Mesenchymal stem cell of adipose (primary cell): ENCODE measurements around a stretch of chr10.

DNA sequence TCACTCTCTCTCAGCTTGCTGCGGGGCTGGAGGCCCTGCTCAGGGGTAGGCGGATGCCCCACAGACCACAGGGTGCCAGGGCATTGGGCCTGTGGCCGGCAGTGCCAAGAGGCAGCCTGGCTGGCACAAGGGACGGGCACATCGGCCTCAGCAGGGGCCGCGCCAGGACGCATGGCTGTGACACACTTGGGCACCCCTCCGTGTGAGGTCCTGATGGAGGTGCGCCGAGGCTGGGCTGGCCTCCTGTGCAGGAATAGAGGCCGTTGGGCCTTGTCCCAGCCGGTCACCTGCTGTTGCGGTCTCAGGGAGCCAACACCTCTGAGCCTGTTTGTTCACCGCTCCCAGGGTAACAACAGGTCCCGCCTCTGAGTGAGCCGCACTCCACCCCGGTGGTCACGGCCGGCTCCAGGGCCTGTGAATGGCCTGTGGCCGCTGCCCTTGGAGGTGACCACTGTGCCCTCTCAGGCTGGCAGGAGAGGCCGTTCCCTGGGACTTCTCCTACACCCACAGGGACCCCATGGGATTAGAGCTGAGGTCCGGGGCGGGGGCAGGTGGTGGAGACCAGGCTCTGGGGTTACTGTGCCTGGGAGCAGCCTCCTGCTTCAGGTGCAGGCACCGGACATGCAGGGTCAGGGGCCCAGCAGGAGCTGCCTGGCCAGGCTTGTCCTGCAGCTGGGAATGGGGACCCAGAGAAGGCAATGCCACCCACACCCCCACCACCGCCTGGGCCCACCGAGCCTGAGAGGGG lies 12.0 kb downstream of the PWWP2B start:
- CAGE, long polyA plus RNA, result no peak

GRCh38 chr10:132410704-132411022 lies 13.7 kb downstream of the PWWP2B start:
- CAGE, long polyA plus RNA, result no peak

DNA sequence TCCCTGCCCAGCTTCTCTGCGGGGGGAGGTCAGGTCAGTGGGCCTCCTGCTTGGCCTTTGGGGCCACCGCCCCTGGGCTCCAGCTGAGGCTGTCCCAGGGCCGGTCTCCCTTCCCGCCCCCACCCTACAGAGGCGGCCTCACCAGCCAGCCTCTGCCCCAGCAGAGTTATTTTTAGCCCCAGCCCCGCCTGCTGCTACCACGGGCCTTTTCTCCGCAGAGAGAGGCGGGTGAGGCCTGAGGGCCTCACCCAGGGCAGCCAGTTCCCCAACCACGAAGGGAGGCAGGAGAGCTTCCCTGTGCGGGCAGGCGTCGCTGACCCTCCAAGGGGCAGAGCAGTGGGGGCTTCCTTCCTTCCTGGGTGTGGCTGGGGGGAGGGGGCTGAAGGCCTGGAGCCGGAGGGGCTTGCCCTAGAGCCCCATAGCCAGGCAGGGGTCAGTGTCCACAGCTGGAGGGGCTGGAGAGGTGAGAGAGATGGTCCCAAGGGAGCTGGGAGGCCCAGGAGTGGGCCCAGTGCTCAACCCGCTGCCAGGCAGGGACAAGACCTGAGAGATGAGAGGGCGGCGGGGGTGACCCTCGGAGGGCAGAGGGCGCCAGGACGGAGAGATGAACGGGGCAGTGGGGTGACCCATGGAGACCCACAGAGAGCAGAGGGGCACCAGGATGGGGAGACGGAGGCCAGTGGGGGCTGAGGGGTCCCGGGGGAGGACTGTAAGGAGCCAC lies 24.6 kb downstream of the PWWP2B start:
- CAGE, long polyA plus RNA, result no peak

DNA sequence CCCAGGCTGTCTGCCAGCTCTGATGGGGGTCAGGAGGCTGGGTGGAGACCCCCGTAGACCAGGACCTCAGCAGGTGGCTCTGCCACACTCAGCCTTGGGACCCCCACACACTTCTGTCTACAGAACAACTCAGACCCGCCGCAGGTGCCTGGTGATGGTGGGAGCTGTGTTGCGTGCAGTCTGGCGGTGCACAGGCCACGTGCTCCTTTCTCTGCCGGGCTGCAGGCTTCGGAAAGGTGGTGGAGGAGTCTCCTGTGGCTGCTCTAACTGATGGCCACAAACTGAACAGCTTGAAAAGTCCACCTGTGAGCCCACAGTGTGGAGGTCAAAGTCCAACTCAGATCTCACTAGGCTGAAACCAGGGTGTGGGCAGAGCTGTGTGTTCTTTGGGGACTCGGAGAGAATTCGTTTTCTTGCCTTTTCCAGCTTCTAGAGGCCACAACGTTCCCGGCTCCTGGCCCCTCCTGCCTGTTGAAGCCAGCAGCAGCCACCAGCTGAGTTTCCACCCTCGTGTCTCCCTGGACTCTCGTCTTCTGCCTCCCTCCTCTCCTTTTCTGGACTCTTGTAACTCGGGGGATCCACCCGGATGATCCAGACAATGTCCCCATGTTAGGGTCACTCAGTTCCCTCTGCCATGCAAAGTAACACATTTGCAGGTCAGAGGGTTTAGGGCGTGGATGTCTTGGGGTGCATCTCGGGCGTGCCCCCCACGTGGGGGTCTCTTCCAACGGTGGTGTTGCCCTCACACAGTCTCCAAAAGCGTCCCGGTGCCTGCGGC lies 62.6 kb downstream of the PWWP2B start:
- CAGE, long polyA plus RNA, result no peak

GRCh38 chr10:132463987-132465110 lies 67.3 kb downstream of the PWWP2B start:
- CAGE, long polyA plus RNA, result no peak

DNA sequence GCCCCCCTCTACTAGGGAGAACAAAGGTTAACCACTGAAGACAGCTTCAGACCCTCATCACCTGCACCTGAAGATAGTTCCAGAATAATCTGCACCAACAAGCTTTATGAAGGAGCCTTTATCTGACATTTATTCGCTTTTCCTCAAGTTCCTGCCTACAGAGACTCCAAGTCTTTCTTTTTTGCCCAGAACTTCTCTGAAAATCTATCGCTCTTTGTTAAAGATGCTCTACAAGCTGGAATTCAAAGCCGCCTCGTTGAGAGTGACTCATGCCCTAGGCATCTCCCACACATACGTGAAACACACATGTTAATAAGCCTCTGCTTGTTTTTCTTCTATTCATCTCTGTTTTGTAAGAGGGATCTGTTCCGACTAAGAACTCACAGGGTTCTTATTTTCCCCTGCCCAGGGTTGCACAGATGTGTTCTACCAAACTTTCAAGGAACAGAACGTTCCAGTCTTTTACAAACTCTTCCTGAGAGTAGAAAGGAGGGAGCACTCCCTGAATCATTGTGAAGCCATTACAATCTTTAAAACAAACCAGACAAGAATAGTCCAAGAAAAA lies 55.6 kb upstream of the INPP5A start:
- CAGE, long polyA plus RNA, result no peak

DNA sequence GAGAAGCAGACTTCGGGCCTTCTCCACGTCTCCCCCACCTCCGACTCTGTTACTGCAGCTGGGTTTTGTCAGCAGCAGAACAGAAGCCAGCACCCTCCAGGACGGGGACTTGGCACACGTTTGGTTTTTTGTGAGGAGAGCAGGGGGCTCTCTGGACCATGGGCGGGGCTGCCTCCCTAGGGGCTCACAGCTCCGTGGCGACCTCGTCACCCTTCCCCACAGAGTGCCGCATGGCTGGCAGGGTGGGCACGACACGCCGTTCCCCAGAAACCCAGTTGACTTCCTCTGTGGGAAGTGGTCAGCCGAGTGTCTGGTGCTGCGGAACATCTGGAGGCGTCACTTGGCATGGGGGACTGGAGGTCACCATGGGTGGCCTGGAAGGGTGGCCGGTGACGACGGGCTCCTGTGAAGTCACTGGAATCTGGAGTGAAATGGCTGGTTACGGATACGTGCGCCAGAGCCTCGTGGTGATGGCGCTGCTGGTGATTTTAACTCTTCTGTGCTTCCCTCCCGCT lies 48.7 kb downstream of the INPP5A start:
- CAGE, long polyA plus RNA, result no peak

DNA sequence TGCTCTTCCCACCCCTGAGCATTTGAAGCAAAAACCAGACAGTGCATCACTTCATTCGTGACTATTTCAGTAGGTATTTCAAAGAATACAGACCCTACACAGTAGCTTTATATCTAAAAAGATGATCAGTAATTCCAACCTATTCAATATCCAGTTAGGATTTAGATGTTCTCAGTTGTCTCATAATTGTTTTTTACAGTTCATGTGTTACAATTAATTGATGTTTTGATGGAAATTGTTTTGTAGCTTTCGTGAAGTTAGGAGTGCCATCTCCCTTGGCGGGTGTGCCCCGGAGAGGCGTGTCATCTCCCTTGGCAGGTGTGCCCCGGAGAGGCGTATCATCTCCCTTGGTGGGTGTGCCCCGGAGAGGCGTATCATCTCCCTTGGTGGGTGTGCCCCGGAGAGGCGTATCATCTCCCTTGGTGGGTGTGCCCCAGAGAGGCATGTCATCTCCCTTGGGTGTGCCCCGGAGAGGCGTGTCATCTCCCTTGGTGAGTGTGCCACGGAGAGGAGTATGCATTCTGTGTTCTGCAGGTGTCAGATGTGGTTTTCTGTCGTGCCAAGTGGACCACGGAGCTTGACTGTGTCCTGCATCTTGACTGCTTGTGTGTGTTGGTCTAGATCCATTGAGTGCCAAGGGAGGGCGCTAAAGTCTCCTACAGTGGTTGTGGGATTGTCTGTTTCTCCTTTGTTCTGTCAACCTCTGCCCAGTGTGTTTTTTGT lies 96.5 kb downstream of the INPP5A start:
- CAGE, long polyA plus RNA, result no peak

- CAGE, long polyA plus RNA, result no peak
These were observed 117.7 kb downstream of the INPP5A start for GRCh38 chr10:132655211-132655751.

GRCh38 chr10:132702548-132702814 lies 83.5 kb downstream of the NKX6-2 start:
- CAGE, long polyA plus RNA, result no peak

DNA sequence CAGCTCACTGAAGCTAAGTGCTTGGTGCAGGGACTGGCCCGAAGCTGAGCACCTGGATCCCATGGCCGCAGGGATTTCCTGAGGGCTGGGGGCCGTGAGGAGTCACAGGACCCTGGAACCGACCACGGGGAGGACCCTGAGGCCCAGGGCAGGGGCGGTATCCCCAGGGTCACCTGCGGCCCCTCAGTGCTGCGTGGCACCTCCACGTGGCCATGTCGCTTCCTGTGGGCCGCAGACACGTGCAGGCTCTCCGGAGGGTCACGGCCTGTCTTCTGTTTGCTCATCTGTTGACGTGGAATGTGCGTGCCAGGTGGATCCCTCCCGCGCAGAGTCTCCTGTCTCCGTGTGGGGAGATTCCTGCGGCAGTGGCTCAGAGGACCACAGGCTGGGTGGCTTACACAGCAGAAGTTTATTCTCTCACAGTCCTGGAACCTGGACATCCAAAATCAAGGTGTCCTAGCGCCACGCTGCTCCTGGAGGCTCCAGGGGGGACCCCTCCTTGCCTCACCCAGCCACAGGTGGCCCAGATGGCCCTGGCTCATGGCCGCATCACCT lies 53.3 kb downstream of the NKX6-2 start:
- CAGE, long polyA plus RNA, result no peak

DNA sequence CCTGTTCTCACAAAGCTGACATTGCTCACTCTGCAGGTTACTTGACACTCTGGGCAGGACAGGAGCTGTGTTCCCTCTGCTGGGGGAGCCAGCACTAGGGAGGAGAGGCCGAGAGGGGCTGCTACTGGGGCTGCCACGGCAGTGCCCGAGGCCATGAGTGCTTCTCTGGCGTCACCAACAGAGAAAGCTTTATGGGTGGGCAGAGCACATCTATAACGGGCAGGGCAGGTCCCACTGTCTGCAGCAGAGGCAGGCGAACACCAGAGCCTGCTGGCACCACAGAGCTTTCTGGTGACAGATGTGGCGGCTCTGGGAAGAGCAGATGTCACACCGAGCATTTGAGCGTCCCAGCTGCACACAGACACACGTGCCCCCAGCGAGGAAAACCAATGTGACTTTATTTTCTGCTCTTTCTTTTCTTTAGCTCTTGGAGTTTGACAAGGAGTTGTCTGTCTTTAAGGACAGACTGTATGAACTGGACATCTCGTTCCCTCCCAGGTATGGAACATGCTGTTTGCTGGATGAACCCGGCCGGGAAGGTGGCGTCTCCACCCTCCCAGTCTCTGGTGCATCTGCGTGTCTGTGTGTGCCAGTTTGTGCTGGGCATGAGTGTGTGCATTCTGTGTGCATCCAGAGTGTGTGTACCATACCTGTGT lies 20.5 kb downstream of the NKX6-2 start:
- CAGE, long polyA plus RNA, result no peak

GRCh38 chr10:132774121-132775064 lies 11.6 kb downstream of the NKX6-2 start:
- CAGE, long polyA plus RNA, result no peak

GRCh38 chr10:132992784-132993183 lies 50.4 kb upstream of the CFAP46 start:
- CAGE, long polyA plus RNA, result no peak

DNA sequence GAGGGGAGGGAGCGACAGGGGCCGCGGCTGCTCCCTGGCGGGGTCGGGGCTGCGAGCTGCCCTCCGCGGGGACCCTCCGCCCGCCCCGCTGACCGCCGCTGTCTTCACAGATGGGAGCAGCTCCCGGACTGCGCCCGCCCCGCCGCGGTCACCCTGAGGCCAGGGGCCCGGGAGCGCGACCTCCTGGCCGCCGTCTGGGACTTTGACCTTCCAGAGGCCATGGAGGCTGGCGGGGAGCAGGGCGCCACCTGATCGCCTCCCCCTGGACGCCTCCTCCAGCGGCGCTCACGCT lies 820 bp downstream of the ADGRA1 start:
- CAGE, long polyA plus RNA, result no peak

- CAGE, long polyA plus RNA, result no peak
These were observed 1.5 kb downstream of the KNDC1 start for GRCh38 chr10:133161282-133162075.

DNA sequence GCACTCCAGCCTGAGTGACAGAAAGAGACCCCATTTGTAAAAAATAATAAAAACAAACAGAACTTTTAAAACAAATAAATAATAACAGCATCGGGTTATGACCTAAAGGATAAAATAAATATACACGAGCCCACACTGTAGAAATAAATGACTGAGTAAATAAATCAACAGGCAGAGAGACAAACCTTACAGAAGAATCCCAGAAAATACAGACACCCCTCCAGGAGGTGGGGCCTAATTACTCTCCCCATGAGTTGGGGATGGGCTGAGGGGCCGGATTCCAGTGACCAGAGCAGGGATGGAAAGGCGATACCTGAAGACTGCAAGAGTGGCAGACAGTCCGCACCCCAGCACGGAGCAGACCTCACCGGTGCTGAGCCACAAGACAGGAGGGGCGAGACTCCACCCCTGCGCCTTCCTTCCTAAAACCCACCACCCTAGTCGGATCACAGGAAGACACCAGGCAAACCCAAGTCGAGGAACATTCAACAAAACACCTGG lies 939 bp upstream of the UTF1 start:
- CAGE, long polyA plus RNA, result no peak

GRCh38 chr10:133247504-133248587 lies 10.2 kb downstream of the VENTX start:
- CAGE, long polyA plus RNA, result no peak

DNA sequence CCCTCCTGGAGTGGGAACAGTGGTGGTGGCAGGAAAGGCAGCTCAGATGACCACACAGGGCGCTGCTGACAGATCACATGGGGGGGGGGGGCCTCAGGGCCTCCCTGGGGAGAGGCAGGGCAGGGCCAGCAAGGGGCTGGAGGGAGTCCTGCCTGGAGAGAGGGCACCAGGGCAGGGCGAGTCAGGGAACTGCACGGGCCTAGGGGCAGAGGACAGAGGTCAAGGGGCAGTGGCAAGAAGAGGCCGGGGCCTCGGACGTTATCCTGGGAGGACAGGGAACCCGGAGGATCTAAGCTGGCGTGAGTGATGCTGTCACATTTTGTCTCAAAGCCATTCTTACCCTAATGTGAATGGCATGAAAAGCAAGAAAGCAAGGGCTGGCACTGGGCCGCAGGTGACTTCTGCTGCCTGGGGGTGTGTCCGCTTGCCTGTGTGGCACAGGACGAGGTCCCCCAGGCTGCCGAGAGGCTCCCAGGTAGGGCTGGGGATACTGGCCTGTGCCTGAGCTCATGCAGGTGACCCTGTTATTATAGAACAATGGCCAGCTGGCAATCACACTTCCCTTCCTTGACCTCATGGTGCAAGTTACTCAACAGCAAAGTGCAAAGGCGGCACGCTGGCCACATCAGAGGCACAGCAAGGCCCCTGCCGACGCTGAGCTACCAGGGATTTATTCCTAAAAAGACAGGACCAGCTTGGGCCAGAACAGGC lies 1.1 kb upstream of the ADAM8 start:
- CAGE, long polyA plus RNA, result no peak

GRCh38 chr10:133309584-133310078 lies 917 bp downstream of the ZNF511 start:
- CAGE, long polyA plus RNA, result no peak